ENCODE results near the gene ATP2B1.

DNA sequence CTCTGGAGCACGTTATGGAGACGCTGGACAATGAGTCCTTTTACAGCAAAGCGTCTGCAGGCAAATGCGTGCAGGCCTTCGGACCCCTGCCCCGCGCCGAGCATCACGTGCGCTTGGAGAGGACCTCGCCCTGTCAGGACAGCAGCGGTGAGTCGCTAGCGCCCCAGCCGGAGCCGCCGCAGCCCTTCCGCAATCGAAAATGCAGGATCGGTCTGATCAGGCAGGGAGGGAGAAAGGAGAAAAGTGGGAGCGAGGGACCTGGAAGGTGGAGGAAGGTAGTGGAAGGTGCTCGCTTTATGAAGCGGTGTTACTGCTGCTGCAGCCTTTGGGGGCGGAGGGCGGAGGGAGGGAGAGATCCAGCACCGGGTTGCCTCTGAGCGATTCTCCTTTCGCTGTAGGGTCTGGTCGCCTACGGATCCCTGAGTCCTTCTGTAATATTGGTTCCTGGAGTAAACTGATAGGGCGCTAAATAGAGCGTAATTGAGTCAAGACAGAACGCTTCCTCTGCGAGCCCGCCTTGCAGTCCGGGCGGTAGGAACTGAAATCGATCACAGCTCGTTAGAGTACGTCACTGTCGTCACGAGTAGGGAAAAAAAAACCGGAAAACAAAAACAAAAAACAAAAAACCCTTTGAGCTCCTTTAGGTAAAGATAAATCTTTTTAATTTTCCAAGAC is 458 bp downstream of the ALX1 start:
- PRO-cap, 6 experiments, result no peak in any of the 6 experiments
- RAMPAGE, long total RNA, 2 experiments, result no peak in any of the 2 experiments
- RRBS, result 4% methylated on average over 4 of the region's 43 CpGs

- PRO-cap, 6 experiments, result peak in 3 of 6 experiments; most common minus-strand start chr12:86250045 (in 3)
- RAMPAGE, long total RNA, 2 experiments, result no peak in any of the 2 experiments
Measured at GRCh38 chr12:86249727-86250153, 6.5 kb downstream of the MGAT4C start.

DNA sequence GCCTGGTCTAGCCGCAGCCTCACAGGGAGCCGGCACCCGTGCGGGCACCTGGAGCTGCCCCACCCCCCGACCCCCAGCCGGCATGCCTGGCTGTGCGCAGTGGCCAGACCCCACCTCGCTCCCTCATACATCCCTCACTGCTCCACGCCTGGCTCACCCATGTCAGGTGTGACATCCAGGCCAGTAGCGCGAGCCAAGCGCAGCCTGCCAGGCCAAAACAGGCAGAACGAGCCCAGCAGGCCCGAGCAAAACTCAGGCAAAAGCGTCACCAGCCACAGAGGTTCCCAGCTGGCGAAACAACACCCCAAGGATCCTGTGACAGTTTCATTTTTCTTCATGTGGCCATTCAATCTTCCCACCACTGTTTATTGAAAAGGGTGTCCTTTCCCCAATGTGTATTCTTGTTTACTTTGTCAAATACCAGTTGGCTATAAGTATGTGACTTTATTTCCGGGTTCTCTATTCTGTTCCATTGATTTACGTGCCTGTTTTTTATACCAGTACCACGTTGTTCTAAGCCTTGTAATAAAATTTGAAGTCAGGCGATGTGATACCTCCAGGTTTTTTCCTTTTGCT is 8.9 kb upstream of the MGAT4C start:
- PRO-cap, 6 experiments, result no peak in any of the 6 experiments
- RAMPAGE, long total RNA, 2 experiments, result no peak in any of the 2 experiments
- RRBS, result 9% methylated on average over 5 of the region's 20 CpGs

- PRO-cap, 6 experiments, result no peak in any of the 6 experiments
- RAMPAGE, long total RNA, 2 experiments, result no peak in any of the 2 experiments
- RRBS, result no CpG with 5 or more reads among the region's 9 CpGs
Measured at GRCh38 chr12:88036251-88037159, 1.2 kb downstream of the C12orf29 start.

DNA sequence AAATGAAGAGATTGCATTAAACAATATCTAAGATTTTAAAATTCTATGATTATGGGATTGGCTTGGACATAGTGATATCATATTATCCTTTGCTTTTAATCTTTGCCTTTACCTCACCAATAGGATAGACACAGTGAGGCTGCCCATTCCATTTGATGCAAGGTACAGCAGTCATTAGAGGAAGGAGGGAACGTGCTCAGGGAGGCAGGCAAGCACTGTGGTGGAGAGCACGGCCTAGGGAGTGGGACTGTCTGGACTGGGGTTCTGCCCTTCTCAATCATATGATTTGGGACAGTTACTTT is 154.9 kb downstream of the KITLG start:
- PRO-cap, 6 experiments, result no peak in any of the 6 experiments
- RAMPAGE, long total RNA, 2 experiments, result no peak in any of the 2 experiments
- RRBS, result no CpG with 5 or more reads among the region's 2 CpGs

- PRO-cap, 6 experiments, result no peak in any of the 6 experiments
- RAMPAGE, long total RNA, 2 experiments, result no peak in any of the 2 experiments
- RRBS, result no CpG with 5 or more reads among the region's 3 CpGs
Measured at GRCh38 chr12:89081170-89081597, 271.1 kb downstream of the DUSP6 start.

- PRO-cap, 6 experiments, result peak in 1 of 6 experiments; most common plus-strand start chr12:89169550 (in 1); most common minus-strand start chr12:89169458 (in 1)
- RAMPAGE, long total RNA, 2 experiments, result no peak in any of the 2 experiments
- RRBS, result no CpG with 5 or more reads among the region's 6 CpGs
Measured at GRCh38 chr12:89169284-89169864, 182.9 kb downstream of the DUSP6 start.

GRCh38 chr12:89192447-89192957 is 159.8 kb downstream of the DUSP6 start:
- PRO-cap, 6 experiments, result no peak in any of the 6 experiments
- RAMPAGE, long total RNA, 2 experiments, result no peak in any of the 2 experiments
- RRBS, result no CpG with 5 or more reads among the region's 4 CpGs

- PRO-cap, 6 experiments, result no peak in any of the 6 experiments
- RAMPAGE, long total RNA, 2 experiments, result no peak in any of the 2 experiments
- RRBS, result no CpG with 5 or more reads among the region's 2 CpGs
Measured at GRCh38 chr12:89368455-89368807, 16.1 kb upstream of the DUSP6 start.

DNA sequence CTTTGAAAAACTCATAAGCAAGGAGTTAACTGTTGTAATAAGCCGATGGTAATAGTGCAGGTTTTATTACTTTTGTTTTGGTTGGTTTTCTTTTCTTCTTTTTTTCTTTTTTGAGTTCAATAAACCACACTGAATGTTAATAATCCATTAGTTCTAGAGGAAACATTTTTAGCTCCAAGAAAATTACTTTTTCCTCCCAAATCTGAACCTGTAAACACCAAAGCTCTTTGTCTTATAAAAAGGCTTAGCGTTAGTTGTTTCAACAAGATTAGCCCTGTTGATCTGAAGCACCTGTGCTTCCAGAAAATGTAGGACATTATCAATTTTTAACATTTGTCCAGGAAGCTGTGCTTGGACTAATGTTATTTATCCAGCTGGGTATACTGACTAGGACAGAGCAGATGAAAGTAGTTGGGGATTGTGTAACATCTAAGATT is 30.7 kb upstream of the DUSP6 start:
- PRO-cap, 6 experiments, result no peak in any of the 6 experiments
- RAMPAGE, long total RNA, 2 experiments, result no peak in any of the 2 experiments
- RRBS, result no CpG with 5 or more reads among the region's 2 CpGs

- PRO-cap, 6 experiments, result no peak in any of the 6 experiments
- RAMPAGE, long total RNA, 2 experiments, result no peak in any of the 2 experiments
- RRBS, result no CpG with 5 or more reads among the region's 5 CpGs
Measured at GRCh38 chr12:89401288-89401822, 49.1 kb upstream of the DUSP6 start.

- PRO-cap, 6 experiments, result no peak in any of the 6 experiments
- RAMPAGE, long total RNA, 2 experiments, result no peak in any of the 2 experiments
- RRBS, result no CpG with 5 or more reads among the region's 5 CpGs
Measured at GRCh38 chr12:89540503-89541104, 14.8 kb upstream of the POC1B start.

GRCh38 chr12:89592360-89592676 is 66.5 kb upstream of the POC1B start:
- PRO-cap, 6 experiments, result no peak in any of the 6 experiments
- RAMPAGE, long total RNA, 2 experiments, result no peak in any of the 2 experiments
- RRBS, result no CpG with 5 or more reads among the region's 2 CpGs

DNA sequence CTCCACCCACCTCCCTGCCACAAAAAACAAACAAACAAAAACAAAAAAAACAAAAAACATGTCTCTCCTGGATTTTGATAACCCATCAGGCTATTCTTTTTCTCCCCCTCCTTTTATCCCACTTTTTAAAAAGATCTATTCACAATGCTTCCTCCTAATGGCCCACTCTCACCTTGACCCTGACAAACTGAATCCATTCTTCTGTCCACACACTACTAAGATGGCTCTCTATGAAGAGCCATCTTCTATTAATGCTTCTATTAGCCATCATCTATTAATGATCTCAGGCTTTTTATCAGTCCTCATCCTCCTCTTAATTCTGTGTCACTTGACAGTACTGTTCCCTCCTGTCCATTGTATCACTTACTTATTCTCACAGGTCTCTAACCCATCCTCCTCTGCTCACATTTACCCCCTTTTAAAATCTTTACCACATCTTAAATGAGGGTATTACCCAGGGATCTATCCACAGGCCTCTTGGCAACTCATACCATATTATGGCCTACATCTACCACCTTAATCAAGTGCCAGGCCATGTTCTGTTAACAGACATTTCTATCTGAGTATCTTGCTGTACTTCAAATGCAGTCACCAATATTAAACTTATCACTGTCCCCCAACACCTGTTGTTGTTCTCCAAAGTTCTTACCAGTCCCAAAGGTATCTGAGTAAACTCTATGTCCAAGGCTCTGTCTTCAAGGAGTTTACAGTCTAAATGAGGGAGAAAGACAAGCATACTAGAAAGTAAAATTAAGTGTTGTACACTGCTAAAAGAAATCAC is 41.5 kb downstream of the ATP2B1 start:
- PRO-cap, 6 experiments, result no peak in any of the 6 experiments
- RAMPAGE, long total RNA, 2 experiments, result no peak in any of the 2 experiments

- PRO-cap, 6 experiments, result peak in 6 of 6 experiments; most common plus-strand start chr12:89708965 (in 5); most common minus-strand start chr12:89708836 (in 6)
- RAMPAGE, long total RNA, 2 experiments, result no peak in any of the 2 experiments
- RRBS, result 2% methylated on average over 64 of the region's 91 CpGs
Measured at GRCh38 chr12:89708560-89709246, at the start of gene ATP2B1. Gene ATP2B1, minus strand, starts transcription at chr12:89708838.

- PRO-cap, 6 experiments, result no peak in any of the 6 experiments
- RAMPAGE, long total RNA, 2 experiments, result no peak in any of the 2 experiments
- RRBS, result no CpG with 5 or more reads among the region's 4 CpGs
Measured at GRCh38 chr12:89756522-89756985, 47.9 kb upstream of the ATP2B1 start.

DNA sequence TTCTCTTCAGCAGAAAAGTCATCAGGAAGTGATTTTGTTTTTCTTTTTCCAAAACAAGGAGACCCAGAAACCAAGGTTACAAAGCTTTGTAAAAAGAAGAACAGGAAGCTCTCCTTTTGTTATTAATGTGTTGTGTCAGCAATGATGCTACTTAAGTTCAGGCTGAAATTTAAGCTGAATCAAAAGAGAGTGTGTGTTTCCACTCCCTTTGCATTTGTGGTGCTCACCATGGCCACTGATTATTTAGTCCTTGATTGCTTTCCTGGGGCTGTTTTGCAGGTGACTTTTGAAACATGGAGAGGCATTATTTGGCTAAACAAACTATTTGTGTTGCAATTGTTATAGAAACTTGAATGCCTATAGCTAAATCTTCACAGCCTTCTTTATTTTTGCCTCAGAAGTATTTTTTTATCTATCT is 155.4 kb upstream of the ATP2B1 start:
- PRO-cap, 6 experiments, result no peak in any of the 6 experiments
- RAMPAGE, long total RNA, 2 experiments, result no peak in any of the 2 experiments

- PRO-cap, 6 experiments, result no peak in any of the 6 experiments
- RAMPAGE, long total RNA, 2 experiments, result no peak in any of the 2 experiments
- RRBS, result 100% methylated on average over 5 of the region's 27 CpGs
Measured at GRCh38 chr12:89919403-89919972, 210.8 kb upstream of the ATP2B1 start.

GRCh38 chr12:89947678-89948515 is 239.3 kb upstream of the ATP2B1 start:
- PRO-cap, 6 experiments, result peak in 1 of 6 experiments; most common plus-strand start chr12:89948181 (in 1); most common minus-strand start chr12:89948053 (in 1)
- RAMPAGE, long total RNA, 2 experiments, result no peak in any of the 2 experiments
- RRBS, result no CpG with 5 or more reads among the region's 4 CpGs

DNA sequence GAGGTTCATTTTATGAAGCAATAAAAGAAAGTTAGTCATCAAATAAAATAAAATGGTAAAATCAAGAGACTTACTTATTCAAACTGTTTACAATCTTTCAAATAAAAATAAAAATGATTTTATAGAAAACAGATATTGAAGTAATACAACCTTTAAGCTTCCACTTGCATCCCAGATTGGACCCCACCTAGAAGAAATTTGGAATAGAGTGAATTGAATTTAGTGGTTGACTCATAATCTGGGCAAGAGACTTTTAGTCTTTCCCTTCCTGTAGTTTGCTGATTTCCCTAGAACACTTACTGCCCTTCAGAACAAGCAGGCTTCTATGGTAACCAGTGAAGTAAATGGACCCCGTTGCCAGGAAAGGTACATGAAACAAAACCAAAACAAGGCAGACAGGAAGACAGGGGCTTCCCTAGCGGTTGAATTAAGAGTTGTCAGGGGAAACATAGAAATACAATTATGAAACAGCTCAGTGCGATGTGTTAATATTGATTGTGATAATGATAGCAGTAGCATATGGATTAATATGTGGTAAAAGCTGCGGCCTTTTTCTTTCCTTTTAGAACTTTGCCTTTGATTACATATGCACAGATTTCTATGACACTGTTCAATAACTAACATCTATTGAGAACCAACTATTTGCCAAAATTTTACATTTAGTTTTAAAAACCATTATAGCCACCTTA is 241.2 kb upstream of the ATP2B1 start:
- PRO-cap, 6 experiments, result peak in 1 of 6 experiments; most common minus-strand start position 178 of the sequence (in 1)
- RAMPAGE, long total RNA, 2 experiments, result no peak in any of the 2 experiments
- RRBS, result no CpG with 5 or more reads among the region's 4 CpGs